Neural progenitor cell (in vitro differentiated cells): ENCODE data around the genes USP33, NEXN and ADGRL4.

GRCh38 chr1:74571598-74572305, 59.3 kb upstream of the LRRC53 start:
- RAMPAGE, long total RNA, result no peak

DNA sequence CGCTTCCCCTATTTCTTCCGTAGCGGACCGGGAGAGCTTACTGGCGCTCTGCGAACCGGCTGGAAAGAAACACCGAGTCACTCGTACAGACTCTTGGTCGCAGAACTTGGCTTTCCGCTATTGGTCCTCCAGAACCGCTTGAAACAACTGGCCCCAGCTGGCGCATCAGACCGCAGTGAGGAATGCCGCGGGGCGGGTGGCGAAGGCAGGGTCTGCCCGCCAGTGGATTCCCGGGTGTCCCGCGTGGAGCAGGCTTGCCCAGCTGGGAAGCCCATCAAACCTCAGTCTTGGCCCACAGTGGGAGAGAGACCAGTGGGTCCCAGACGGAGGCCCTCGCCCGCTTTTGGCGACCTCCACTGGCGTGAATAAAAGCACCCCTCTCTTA, 4.0 kb upstream of the LHX8 start:
- RAMPAGE, long total RNA, result no peak

- RAMPAGE, long total RNA, result no peak
These were observed 2.2 kb downstream of the LHX8 start for GRCh38 chr1:75136042-75137234.

GRCh38 chr1:75375444-75376498, 235.1 kb downstream of the SLC44A5 start:
- RAMPAGE, long total RNA, result no peak

GRCh38 chr1:75725800-75726505, 1.4 kb downstream of the ACADM start:
- RAMPAGE, long total RNA, result no peak

GRCh38 chr1:77282289-77283229, 740 bp downstream of the AK5 start:
- RAMPAGE, long total RNA, result no peak

DNA sequence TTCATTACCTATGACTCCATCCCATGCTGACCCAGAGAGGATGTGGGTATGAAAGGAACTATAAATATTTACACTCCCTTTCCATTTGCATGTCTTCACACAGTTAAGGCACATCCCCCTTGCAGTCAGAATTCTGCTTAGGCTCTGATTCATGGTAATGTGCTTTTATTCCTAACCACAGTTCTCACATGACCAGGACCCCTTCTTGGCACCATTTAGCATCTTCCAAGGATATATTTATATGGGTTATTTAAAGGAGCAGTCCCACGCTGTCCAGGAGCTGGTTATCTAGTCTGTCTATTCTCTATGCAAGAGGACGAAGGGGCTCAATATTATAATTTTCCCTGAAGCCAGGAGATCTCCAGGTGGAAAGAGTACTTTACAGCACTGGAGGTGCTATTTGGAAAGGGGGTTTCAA, 89.2 kb downstream of the AK5 start:
- RAMPAGE, long total RNA, result no peak

GRCh38 chr1:77431373-77431657, 149.5 kb downstream of the AK5 start:
- RAMPAGE, long total RNA, result no peak

DNA sequence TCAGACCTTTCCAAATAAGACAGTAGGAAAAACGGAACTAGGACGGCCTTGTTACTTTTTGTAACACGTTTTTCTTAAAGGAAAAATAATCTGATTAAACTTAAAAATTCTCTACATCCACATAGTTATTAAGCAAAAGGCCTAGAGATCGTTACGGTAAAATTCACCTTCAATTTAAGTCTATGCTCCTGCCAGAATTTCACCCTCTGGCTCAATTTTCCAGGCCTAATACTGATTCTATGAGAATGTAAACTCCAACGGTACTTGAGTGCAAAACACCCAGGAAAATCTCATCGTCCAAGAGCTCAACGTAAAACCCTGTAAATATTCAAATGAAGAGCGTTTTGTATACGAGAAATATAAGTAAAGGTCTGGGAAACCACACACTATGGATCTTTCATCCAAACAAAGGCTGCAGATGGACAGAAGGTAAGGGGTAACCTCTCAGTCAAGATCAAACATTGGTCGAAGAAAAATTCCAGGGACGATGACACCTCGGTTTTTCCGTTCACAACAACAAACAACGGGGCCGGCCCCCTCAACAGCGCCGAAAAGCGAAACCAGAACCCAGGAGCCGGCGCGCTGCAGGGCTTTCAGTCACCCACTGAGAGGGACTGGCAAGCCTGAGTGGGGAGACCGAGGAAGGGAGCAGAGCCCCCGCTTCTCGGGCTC, 842 bp downstream of the USP33 start:
- RAMPAGE, long total RNA, result no peak

DNA sequence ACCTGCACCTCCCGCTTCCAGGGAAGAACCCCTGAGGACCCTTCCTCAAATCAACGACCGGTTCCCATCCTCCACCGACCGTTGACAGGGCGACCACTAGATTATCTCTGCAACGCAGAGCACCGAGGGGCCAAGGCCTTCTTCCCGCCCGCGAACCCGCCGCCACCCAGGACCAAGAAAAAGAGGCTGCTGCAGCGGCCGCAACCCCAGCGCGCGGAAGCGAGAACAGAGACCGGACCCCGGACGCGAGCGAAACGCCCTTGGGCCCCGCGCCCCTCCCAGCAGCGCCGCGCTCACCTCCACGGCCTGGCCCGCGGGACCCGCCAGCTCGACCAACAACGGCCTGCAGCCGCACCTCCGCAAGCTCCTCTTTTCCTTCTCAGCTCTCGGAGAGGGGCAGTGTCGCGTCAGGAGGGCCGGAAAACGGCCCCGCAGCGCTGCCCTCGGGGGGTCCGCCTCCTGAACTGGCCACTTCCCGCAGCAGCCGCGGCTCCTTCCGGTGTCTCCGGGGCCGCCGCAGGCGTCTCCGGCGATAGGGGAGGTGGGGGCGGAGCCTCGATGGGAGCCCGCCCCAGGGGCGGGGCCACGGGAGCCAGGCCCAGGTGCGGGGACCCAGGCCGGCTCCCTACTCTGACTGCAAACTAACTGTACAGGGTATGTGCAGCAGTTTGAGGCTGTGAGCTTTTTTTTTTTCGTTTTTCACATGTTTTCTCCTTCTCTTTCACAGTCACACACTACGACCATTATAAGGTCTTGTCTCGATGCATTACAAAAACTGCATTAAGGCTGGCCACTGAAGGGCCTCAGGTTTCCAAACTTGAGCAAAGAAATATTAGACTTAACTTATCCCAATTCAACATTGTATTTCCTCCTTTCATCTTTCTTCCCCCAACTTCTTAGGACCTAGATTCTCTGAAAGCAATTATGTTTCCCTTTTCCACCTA, at the start of gene USP33:
TSS of gene USP33 (minus strand) at position 507 of the 944 bp plus-strand sequence.
- RAMPAGE, long total RNA, result start-site peak on the minus strand centred at position 442 of the sequence, 133 bp wide, 400 and 479 reads in 2 replicates

- RAMPAGE, long total RNA, result no peak
These were observed at the start of gene NEXN for GRCh38 chr1:77888340-77889331. NEXN (plus strand) TSS chr1:77888624.

- RAMPAGE, long total RNA, result no peak
These were observed 40.7 kb downstream of the FUBP1 start for GRCh38 chr1:77938165-77938480.

DNA sequence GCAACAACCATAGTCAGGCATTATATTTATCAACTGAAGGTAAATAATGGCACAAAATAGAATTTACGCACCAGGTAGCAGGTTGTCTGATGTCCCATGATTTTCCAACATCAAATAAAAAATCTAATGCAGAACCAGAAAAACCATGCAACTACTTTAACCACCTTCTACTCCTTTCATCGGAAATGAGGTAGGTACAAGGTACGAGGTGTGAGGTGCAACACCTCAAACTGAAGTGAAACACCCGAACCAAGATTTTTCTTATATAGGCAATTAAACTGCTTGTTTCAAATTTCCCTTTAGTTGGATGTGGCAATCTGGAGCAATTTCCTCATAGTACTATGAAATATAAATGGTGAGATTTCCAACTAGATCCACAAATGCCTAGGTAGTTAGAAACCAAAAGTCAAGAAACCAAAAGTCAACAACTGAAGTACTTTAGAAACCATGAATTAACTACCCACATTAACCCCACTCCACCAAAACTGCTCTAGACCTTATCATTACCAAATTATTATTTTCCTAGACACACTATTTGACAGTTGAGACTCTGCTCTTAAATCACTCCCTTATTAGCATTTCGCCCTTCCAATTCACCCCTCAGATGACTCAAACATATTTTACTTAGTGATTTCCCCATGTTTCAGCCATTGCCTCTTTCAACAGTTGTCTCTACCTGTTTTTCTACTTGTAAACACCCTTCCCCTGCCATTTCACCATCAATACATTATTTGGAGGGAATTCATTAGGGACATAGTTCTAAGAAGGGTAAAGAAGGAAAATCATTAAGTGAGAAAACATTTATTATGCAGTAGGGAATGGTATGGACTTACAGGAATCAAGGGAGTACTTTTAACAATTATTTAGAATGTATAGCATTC, 37.8 kb downstream of the FUBP1 start:
- RAMPAGE, long total RNA, result no peak

GRCh38 chr1:77948914-77949496, 29.9 kb downstream of the FUBP1 start:
- RAMPAGE, long total RNA, result no peak

GRCh38 chr1:77958345-77958808, 20.5 kb downstream of the FUBP1 start:
- RAMPAGE, long total RNA, result no peak

- RAMPAGE, long total RNA, result no peak
These were observed 36.6 kb downstream of the GIPC2 start for GRCh38 chr1:78082223-78082818.

DNA sequence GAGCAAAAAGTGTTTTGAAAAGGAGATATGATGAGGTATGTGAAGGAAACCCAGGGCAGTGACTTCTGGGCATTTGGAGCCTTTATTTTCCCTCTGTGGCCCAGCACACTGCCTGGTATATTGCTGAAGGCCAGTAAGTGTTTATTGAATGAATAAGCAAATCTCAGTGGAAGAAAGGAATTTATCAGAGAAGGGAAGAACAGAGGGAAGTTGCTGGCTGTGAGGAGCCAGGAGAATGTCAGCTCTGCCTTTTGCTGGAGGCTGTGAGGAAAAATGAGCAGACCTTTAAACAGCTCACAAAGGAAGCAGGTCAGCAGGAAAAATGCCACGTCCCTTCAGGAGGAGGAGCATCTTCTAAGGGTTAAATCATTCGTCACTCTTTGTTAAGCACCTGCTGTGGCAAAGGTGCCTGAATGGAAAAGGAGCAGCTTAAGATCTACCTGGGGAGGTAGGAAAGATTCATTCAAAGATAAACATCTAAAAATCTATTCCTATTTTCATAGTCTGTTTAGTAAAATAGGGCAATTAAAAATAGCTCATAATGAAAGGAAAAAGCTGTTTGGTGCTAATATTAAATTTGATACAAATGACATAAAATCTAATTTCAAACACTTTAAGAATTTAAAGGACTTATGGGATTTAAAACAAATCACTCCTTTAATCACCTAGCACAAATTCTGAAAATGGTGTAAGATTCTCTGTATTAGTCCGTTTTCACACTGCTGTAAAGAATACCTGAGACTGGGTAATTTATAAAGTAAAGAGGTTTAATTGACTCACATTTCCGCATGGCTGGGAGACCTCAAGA, 76.1 kb downstream of the GIPC2 start:
- RAMPAGE, long total RNA, result no peak

- RAMPAGE, long total RNA, result no peak
These were observed 95.7 kb downstream of the GIPC2 start for GRCh38 chr1:78141404-78142024.

GRCh38 chr1:78143472-78144260, 97.9 kb downstream of the GIPC2 start:
- RAMPAGE, long total RNA, result no peak

DNA sequence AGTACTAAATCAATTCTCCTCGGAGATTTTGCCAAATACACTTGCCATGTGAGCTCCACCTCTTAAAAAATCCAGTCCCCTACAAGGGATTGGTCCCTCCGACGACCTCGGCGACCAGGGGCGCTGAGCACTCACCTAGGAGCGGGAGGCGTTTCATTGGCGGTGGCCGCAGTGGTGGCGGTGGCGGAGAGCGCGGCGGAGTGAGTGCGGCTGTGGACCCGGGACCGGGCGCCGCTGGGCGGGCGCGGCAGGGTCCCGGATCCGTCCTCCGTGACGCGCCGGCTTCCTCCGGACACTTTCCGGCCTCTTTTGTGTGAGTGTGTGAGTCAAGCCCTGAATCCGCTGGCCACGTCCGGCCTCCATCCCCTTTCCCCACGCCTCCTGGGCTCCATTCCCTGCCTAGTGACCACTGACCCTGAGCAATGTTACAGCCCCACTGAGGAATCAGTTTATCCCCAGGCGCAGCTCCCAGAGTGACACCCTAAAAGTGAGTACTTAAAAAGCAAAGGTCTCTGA, at the start of gene ADGRL4:
TSS of gene ADGRL4 (minus strand) at position 233 of the 516 bp plus-strand sequence.
- RAMPAGE, long total RNA, result no peak